AG09309 (cell line): ENCODE results near the genes KCNS3 and NT5C1B.

GRCh38 chr2:12787705-12788341, 71.1 kb downstream of the TRIB2 start:
- RRBS: no CpG with 5 or more reads among the region's 6 CpGs

- RRBS: no CpG with 5 or more reads among the region's 4 CpGs
Observed at GRCh38 chr2:12824227-12824823, 107.6 kb downstream of the TRIB2 start.

DNA sequence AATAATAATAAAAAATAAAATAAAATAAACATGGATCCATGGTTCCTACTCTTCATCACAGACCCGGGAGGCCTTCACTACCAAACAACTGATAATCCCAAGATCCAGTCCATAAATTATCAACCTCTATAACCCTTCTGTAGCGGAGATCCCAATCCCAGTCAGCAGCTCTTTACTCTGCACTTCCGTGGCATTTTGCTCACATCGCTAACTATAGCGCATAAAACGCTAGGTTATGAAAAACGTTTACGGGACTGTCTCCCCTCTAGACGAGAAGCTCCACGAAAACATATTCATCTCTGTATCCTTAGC, 928 bp downstream of the NBAS start:
- RRBS: no CpG with 5 or more reads among the region's 10 CpGs

- RRBS: no CpG with 5 or more reads among the region's 6 CpGs
Observed at GRCh38 chr2:15749803-15750176, 158.1 kb downstream of the DDX1 start.

DNA sequence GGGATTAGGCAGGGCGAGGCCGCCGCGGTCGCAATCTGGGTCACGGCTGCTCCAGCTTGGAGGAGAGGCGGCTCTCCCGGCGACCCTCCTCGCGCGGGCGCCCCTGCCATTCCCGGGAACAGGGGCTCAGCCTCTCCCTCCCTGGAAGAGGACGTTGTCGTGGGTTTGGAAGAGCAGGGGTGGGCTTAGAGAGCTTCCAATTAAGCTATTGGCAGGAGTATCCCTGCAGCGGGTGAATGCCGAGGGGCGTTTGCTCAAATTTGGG, 698 bp downstream of the MYCN start:
- RRBS: 5% methylated on average over 7 of the region's 19 CpGs

GRCh38 chr2:15964880-15965438, 24.6 kb downstream of the MYCN start:
- RRBS: no CpG with 5 or more reads among the region's 7 CpGs

DNA sequence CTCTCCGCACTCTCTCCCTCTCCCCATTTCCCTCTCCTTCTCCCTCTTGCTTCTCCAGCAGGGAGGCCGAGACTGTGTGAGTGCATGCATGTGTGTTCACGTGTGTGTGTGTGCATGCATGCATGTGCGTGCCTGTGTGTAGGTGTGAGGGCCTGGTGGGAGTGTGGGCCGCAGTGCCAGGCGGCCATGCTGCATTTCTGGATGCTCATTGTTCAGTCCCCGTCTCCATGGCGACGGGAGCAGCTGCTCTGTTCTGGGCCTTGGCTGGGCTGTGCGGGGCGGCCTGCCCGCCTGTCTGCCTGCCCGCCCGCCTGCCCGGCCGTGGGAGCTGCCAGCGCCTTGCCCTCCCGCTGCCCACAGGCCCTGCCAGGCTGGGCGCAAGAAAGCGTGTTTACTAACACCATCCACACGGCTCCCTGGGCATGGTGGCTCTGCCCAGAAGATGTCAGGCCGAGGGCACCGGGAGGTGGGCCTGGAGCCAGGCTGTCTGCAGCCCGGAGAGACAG, 43.9 kb downstream of the MYCN start:
- RRBS: 0% methylated on average over 1 of the region's 24 CpGs

DNA sequence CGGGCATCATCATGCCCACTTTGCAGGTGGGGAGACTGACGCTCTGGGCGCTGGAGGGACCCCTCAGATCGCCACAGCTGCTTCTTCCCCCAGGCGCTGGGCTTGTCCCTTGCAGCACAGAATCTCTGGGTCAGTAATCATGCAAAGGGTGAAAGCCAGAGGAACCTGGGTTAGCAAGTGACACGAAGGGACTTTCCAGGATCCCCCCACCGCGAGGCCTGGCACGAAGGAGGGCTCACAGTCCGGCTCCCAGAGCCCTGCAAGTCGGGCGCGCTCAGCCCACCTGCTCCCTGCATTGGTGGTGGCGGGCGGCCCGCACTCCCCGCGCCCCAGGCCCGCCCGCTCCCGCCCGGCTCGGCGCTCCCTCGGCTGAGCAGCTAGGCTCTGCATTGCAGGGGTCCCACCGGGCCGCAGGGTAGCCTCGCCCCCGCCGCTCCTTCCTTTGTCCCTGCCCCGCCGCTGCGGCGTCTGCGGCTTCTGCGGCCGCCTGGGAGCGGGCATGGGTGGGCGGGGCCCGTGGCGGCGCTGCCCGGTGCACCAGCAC, 157.7 kb downstream of the CYRIA start:
- RRBS: 5% methylated on average over 6 of the region's 43 CpGs

DNA sequence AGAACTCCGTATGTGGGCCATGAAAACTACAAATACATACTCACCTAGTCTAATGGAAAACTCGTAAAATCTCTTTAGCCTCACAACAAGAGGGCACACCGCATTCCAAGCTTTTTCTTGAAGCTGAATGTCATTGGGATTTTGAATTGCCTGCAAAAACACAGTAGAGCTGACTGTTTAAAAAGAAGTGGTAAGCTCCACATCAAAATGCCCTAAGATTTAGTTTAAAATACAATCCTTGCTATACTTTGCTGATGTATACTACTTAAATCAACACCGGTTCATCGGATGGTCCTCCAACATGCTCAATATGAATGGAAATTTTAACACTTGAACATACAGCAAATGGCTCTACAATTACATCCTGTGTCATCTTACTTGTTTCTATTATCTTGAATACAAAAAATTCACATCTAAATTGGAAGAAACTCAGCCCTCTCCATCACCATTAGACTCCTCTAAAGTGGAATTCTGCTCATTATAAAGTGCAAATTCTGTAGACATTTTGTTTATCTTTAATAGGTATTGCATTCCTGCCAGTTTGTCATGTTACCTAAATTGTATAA, 101.6 kb downstream of the CYRIA start:
- RRBS: no CpG with 5 or more reads among the region's 5 CpGs

GRCh38 chr2:16628167-16629108, 37.2 kb downstream of the CYRIA start:
- RRBS: no CpG with 5 or more reads among the region's 8 CpGs

GRCh38 chr2:16650965-16651378, 14.7 kb downstream of the CYRIA start:
- RRBS: no CpG with 5 or more reads among the region's 9 CpGs

GRCh38 chr2:16658657-16659513, 6.7 kb downstream of the CYRIA start:
- RRBS: no CpG with 5 or more reads among the region's 6 CpGs

DNA sequence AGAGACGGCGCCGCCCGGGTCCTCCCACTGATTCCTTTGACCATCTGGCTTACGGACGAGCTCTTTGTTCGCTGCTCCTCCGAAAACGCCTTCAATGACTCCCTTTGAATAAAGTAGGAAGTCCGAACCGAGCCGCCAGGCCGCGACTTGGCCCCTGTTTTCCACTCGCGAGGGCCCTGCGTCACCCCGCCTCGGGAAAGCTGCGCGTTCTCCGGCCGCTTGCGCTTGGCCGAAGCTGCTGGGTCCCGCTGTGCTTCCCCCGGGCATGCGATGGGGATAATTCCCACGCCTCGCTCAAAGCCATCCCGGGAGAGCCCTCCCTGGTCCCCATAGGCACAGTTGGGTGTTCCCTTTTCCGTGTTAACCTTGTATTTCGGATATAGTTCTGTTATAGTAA, 426 bp downstream of the GEN1 start:
- RRBS: 3% methylated on average over 12 of the region's 33 CpGs

- RRBS: no CpG with 5 or more reads among the region's 7 CpGs
Observed at GRCh38 chr2:17759662-17760115, 5.8 kb downstream of the GEN1 start.

- RRBS: no CpG with 5 or more reads among the region's 25 CpGs
Observed at GRCh38 chr2:17830515-17830967, 14.3 kb downstream of the MSGN1 start.

DNA sequence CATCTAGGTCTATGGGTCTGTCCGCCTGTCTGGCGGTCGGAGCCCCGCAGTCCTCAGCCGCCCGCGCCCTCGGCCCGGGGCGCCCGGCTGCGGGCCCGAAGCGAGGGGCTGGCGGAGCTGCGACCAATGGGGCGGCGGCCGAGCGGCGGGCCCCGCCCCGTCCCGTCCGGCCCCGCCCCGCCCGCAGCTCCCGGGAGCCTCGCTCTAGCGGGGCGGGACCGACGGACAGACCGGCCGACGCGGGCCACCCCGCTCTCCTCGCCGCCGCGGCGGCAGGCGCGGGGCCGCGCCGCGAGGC, at the start of gene KCNS3:
Gene KCNS3 (plus strand): TSS at position 228 of the 298 bp plus-strand sequence.
- RRBS: 1% methylated on average over 27 of the region's 50 CpGs

DNA sequence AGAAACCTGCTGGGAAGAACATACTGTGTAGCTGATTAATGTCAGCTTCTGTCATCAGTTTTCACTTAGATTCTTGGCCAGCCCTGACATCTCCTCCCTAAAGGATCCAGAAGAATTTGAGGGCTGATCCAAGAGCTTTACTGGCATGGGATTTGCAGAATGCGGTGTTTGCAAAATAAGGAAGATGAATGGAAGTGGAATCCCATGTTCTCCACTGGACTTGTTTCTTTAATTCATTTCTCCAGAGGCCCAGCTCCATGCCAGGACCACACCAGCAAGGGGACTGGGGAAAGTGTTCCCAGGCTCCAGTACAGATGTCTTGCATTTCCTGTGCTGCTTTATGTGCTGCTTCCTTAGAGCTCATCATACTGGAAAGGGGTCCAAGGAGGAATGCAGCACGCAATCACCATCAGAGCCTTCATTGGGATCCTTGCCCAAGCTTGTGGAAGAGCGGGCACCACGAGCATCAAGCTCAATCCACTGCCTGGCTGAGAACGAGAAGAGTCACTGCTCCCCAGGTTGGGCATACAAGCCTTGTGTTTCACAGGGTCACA, 80.4 kb downstream of the RDH14 start:
- RRBS: no CpG with 5 or more reads among the region's 5 CpGs

GRCh38 chr2:18559606-18559676, 1.0 kb downstream of the RDH14 start:
- RRBS: no CpG with 5 or more reads among the region's 1 CpG

DNA sequence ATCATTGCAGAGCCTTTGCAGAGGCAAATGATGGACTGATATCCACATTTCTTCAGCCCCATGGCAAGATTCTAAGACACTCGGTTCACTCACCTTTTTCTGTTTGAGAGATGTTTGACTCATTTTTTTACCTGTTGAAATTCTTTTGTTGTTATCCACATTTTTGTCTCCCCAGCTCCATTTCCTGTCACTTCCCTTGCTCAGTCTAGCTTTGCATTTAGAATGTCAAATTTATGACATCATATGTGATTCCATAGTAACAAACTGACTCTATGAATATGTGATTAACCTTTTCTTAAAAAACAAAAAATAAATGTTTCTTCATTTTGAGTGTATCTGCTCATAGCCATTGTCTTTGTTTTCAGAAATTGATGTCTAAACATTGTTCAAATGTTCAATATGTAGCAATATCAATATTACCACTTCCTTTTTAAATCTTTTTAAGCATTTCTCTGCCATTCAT, at the start of gene NT5C1B:
Gene NT5C1B (minus strand): TSS at position 224 of the 463 bp plus-strand sequence.
- RRBS: no CpG with 5 or more reads among the region's 1 CpG

GRCh38 chr2:18724245-18724935, 135.0 kb upstream of the NT5C1B start:
- RRBS: no CpG with 5 or more reads among the region's 5 CpGs